ENCODE measurements around the gene BID.

DNA sequence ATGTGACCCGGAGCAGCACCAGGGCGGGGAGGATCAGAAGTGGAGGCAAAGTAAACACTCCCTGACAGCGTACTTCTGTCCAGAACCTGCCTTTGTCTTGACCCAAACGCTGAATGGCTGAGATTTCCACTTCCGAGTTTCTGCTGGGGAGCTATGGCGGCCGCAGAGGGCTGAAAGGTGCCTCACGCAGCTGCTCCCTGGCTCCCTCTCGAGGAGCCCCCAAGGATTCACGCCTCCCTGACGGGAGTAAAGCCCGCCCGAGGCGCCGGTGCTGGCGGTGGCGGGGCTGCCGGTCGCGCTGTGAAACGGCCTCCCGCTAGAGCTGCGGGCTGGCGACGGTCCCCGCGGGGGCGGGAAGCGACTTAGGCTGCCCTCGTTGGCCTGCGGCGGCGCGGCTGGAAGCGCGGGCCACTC, 4566.6 kb upstream of the OR11H1 start:
- PRO-cap = no peak

- PRO-cap = no peak
These were observed 2712.4 kb upstream of the OR11H1 start for GRCh38 chr22:12815666-12815896.

GRCh38 chr22:15775723-15775976, 85.8 kb downstream of the POTEH start:
- PRO-cap = no peak

DNA sequence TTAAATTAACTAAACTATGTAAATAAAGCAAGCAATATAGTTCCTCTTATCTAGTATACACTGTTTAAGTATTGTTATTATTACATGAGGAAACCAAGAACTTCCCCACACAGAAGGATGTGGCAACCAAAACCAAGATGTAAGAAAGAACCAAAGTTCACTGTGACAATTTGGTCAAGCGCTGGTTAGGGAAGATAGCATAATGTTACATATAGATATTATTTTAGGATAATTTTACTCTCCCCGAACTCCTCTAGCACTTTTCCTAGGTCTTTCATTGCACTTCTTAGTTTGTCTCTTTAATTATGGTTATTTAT, 103.2 kb downstream of the XKR3 start:
- PRO-cap = no peak

- PRO-cap = no peak
These were observed 36.4 kb upstream of the IL17RA start for GRCh38 chr22:17048368-17048887.

DNA sequence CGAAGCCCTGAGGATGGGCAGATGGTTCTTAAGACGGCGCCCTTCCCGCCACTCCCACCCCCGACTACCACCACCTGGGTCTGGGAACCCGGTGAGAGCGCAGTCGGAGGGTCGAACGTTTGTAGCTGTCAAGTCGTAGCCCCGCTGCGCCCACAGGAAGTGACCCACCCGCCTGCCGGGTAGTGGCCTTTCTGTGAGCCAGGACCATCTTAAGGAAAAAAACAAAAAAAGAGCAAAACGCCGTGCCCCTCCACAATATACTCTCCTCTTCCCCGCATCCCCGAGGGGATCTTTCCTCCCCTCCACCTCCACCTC, 1.1 kb downstream of the IL17RA start:
- PRO-cap = no peak

DNA sequence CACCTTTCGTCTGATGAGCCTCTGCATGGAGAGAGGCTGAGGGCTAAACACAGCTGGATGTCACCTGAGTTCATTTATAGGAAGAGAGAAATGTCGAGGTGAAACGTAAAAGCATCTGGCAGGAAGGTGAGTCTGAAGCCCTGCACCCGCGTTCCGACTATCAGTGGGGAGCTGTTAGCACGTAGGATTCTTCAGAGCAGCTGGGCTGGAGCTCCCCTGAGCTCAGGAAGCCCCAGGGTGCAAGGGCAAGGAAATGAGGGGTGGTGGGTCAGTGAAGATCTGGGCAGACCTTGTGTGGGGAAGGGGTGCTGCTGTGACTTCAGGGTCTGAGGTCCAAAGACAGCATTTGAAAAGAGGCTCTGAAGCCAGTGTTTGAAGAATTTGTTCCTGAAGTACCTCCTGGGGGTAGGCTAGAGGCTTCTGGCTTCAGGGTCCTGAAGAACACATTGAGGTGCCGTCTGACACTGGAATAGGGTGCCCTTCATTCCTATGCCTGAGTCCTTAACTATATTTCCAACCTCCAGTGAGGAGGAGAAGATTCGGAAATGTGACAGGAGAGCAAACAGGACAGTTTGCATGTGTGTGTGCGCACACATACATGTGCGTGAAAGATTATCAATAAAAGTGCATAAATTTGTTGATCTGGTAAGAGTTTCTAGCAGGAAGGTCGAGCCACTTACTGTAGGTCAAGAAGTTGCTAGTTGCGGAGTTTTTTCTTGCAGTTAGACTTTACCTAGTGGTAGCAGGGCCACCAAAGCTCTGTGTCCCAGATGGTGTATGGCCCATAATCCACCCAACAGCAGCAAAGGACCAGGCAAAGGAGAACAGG, 9.8 kb downstream of the TMEM121B start:
- PRO-cap = no peak

DNA sequence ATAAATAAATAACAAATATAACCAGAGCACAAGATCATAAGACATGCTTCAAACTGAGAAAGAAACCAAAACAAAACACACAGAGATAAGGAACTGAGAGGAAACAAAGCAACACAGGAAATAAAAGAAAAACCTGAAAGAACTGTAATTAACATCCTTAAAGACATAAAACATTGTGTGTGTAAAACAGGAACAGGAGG, 2.5 kb downstream of the ADA2 start:
- PRO-cap = no peak

- PRO-cap = no peak
These were observed 17.7 kb upstream of the ADA2 start for GRCh38 chr22:17236839-17237469.

DNA sequence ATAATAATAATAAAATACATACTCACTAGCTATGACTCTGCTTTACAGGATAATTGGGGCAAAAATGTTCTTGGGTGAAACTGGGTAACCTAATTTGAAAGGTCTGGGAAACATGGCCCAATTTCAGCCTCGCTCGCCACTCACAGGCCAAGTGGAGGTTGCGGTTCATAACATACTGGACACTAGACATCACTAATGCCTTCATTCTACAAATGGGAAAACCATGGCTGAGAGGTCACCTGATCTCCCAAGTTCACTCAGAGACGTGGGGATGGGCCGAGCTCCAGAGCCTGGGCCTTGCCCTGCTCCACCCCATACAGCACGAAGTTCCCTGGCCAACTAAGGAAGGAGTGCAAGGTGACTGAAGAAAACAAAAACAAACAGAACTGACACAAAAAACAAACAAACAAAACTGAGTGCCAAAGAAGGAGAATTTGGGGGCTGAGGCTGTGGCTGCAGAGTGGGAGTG, 46.4 kb upstream of the ADA2 start:
- PRO-cap = no peak

DNA sequence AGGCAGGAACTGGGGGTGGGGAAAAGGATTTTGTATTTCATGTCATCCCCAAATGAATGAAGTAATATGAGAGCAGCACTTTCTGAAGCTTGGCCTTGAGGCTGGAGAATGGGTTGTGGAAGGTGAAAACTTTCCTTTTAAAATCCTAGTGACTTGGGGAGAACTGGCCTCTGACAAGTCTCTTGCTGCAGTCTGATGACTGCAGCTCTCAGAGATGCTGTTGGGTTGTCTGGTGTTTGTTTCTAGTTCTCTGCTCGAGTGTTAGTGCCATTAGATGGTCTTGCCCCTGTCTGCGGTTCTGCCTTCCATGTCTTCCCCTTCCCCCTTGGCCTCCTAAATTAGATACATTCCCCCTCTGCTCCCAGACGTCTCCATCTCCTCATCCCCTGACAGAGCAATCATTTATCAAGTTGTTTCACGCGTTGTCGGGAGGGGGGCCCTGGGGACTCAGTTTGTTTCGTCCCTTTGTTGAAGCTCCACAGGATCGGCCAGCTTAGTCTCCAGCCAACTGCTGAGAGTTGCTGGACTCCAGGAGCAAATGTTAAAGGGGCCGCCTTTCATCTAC, 67.7 kb downstream of the CECR2 start:
- PRO-cap = no peak

- PRO-cap = bidirectional peak, plus-strand start at chr22:17706789, minus-strand start at chr22:17706625
These were observed 67.8 kb downstream of the BID start for GRCh38 chr22:17706313-17707000.

- PRO-cap = bidirectional peak, plus-strand start at chr22:17774563, minus-strand start at chr22:17774469; unidirectional peak, minus-strand start at chr22:17774682
These were observed at the start of gene BID for GRCh38 chr22:17774196-17775287. Gene BID (minus strand): TSS chr22:17774469.

DNA sequence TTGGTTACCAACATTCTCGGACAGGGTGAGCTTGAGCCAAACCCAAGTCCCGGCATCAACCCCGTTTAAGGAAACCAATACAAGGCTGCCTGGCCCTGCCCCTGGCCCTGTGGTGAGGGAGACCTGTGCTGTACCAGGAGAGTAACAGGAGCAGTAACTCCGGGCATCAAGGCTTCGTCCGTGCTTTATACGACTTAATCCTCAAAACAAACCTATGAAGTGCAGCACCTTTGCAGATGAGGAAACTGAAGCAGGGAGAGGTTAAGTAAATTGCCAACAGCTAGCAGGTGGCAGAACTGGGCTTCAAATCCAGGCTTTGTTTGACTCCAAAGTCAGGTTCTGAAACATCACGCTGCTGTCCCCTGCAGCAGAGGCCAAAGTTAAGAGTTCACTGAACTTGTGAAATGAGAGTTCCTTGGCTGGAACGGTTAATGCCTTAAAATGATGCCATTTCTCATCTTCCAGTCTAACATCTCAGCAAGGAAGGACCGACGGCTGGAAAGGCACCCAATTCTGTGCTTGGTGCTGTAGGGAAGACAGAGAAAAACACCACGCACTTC, 64.1 kb upstream of the BID start:
- PRO-cap = no peak

DNA sequence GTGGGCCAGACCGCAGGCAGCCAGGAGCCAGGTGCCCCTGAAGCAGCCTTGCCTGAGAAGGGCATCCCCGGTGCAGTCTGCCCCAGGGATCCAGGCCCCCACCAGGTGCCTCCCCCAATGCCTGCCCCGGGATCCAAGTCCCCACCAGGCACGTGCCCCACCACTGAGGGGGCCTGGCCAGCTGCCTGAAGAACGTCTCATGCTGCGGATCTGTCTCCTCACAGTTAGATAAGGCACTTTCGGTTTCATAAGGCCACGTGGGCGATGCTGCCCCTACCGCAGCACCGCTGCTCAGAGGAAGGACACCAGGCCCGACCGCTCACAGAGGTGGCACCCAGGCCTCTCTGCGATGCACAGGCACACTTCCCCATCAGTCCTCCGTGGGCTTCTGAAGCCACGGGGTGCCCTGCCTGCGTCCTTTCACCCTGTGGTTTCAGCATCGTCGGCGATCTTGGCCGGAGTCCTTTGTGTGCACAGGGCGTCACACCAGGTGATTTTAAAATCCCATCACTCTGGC, 68.1 kb upstream of the BID start:
- PRO-cap = no peak

GRCh38 chr22:17865754-17866823, 91.8 kb upstream of the BID start:
- PRO-cap = no peak

DNA sequence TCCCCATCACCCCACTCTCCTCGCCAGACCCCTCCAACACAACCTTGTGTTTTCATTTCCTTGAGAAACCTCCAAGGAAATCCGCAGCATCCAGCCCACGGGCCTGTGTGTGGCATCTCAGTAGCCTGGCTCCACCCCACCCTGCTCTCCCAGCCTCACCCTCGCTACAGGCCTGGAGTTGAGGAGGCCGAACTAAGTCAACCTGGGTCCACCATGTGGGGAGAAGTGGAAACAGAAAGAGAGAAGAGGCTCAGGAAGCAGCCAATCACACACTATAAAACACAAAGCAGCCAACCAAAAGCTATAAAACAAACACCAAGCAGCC, 72.1 kb downstream of the MICAL3 start:
- PRO-cap = no peak

- PRO-cap = no peak
These were observed 70.0 kb downstream of the MICAL3 start for GRCh38 chr22:17954248-17954914.

- PRO-cap = bidirectional peak, plus-strand start at chr22:18001227, minus-strand start at chr22:18001176; bidirectional peak, plus-strand start at chr22:18001795, minus-strand start at chr22:18001501
These were observed 23.1 kb downstream of the MICAL3 start for GRCh38 chr22:18000959-18002026.

GRCh38 chr22:18067616-18068917, 9.7 kb upstream of the PEX26 start:
- PRO-cap = no peak